SK-N-MC (cell line): ENCODE measurements around the gene HELZ.

DNA sequence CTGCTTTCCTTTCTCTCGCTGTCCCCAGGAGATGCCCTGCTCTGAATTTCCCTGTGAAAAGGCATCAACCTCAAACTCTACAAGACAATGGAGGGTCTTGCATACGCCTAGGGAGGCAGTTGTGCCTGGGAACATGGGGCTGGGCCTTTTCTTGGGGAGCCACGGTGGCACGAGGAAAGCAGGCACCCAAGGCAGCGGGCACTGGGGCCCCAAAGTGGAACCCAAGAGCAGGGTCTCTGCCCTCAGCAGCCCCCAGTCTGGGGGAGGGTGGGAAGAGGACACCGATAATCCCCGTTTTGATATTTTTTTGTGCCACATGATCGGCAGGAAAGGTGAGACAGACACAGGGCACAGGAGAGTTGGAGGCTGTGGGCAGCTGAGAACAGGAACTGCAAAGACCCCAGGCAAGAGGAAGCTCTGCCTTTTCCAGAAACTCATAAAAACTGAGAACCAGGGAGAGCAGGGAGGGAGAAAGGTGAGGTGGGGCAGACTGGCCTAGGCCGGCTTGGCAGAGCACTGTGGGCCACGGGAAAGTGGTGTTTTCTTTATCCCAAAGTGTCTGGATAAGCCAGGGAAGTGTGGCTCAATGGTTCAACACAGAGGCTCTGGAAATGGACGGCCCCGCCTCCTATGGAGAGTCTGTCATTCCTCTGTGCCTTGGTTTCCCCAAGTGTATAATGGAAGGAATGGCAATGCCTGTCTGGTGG lies 11.7 kb upstream of the AXIN2 start:
- RRBS, result no CpG with 5 or more reads among the region's 12 CpGs

GRCh38 chr17:65850293-65850944 lies 289.0 kb upstream of the AXIN2 start:
- RRBS, result no CpG with 5 or more reads among the region's 5 CpGs

DNA sequence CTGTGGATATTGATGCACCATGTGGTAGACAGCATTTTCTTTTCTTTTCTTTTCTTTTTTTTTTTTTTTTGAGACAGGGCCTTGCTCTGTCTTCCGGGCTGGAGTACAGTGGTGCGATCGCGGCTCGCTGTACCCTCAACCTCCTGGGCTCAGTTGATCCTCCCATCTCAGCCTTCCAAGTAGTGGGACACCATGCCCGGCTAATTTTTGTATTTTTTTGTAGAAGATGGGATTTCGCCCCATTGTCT lies 96.6 kb downstream of the PRKCA start:
- RRBS, result 71% methylated on average over 1 of the region's 7 CpGs

GRCh38 chr17:66401860-66402500 lies 99.6 kb downstream of the PRKCA start:
- RRBS, result no CpG with 5 or more reads among the region's 5 CpGs

- RRBS, result no CpG with 5 or more reads among the region's 11 CpGs
Observed at GRCh38 chr17:66691356-66692264, 143.3 kb upstream of the CACNG5 start.

GRCh38 chr17:66711609-66712270 lies 123.2 kb upstream of the CACNG5 start:
- RRBS, result no CpG with 5 or more reads among the region's 6 CpGs

- RRBS, result 94% methylated on average over 3 of the region's 15 CpGs
Observed at GRCh38 chr17:66789834-66790725, 44.8 kb upstream of the CACNG5 start.

DNA sequence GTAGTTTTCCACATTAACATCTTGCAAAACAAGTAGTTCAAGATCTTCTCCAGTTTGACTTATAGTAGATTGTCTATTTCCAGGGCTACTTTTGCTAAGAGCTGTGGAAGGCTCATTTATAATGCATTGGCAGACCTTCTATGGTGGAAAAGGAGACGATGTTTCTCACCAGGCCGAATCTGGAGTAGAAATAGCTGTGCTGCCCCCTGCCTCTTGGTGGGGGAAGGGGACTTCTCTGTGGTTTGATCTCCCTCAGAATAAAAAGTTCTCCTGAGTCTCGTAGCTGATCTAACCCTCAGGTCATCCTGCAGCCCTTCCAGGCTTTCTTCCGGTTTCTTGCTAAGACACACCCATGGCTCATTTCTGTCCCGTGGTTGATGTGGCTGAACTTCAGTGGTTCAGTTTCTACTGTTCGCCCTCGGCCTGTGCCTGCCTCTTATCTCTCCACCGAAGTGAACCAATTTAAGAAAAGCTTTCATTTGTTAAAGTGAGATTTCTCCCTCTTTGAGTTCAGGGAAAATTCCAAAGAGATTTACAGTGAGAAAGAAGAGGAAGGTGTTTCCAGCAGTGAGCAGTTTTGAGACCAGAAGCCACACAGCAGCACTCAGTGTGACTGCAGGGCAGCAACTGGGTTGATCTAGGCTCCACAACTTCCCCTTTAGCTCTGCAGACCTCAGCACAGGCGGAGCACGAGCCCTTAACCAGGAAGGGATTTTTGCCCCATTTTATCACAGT lies 35.0 kb upstream of the CACNG5 start:
- RRBS, result no CpG with 5 or more reads among the region's 10 CpGs

DNA sequence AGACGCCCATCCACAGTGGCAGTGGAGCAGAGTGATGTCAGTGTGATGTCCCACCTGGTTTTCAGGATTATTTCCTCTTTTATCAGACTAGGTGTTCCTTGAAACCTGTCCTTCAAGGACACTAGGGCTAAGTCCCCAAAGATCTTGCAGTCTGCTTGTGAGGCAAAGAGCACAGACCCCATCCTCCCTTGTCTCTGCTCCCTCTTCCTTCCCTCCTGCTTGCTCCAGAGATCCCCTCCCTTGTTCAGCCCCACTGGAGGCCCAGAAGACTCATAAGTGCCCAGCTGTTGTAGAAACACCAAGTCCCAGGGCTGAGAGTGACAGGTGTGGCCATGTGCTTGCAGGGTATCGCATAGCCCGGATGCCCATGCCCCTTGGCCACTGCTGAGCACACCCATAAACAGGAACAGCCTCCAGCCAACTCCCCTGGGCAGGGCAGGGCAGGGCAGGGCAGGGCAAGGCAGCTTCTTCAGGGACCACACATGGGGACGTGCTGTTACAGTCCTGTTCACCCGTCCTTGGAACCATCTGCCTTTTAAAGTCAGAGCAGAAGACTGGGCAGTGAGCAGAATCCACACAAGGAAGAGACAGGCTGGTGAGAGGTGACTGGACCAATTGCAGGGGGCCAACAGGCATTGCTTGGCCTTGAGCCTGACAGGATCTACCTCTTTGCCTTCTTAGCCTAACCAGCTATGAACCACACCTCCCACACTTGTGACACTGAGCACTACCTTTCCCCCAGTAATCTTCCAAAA lies 2.1 kb downstream of the CACNG1 start:
- RRBS, result no CpG with 5 or more reads among the region's 5 CpGs

DNA sequence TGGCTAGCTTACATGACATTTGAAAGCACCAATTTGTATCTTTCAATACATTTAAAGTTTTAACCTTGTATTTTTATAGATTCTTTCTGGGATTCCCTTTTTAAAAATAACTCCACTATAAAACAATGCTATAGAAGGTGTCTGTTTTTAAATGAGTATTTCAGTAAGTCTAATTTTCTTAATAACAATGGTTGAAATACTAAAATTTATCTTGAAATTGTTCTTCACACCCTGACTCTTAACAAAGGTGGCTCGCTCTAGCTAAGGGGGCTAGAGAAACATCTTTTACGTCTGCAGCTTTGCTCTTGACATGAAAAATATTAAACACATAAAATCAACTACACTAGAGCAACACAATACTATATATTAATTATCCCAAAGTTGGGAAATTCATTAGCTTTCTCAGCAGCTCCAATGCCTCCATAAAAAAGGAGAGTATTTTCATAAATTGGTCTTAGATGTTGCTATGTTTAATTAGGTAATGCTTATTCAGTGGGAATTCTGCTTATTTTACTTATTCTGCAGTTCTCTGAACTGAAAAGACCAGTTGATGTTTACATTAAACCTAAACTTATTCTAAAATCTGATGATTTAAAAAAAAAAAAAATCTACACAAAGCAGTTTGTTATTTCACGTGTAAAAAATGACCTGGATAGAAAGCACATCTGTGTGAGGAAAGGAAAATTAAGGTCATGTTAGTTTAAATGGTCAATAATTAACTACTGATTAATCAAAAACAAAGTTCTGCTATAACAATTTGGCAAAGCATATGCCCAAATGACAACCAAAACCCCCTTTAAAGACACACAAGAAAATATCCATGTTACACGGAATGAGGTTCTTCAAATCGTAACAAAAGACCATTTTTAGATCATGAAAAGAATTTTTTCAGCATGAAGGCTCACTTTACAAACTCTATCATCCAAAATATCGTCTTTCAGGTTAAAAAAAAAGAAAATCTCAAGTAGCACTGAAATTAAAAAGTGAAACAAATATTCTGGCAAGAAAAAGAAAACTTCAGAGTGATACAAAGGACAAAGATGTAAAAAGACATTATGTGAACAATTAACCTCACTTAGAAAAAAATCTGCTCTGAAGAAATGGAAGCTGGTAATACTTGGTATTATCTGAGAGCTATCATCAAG lies 30.3 kb downstream of the CACNG1 start:
- RRBS, result no CpG with 5 or more reads among the region's 6 CpGs

- RRBS, result no CpG with 5 or more reads among the region's 5 CpGs
Observed at GRCh38 chr17:67171858-67172271, 73.1 kb downstream of the HELZ start.

GRCh38 chr17:67215888-67216425 lies 29.0 kb downstream of the HELZ start:
- RRBS, result no CpG with 5 or more reads among the region's 7 CpGs

DNA sequence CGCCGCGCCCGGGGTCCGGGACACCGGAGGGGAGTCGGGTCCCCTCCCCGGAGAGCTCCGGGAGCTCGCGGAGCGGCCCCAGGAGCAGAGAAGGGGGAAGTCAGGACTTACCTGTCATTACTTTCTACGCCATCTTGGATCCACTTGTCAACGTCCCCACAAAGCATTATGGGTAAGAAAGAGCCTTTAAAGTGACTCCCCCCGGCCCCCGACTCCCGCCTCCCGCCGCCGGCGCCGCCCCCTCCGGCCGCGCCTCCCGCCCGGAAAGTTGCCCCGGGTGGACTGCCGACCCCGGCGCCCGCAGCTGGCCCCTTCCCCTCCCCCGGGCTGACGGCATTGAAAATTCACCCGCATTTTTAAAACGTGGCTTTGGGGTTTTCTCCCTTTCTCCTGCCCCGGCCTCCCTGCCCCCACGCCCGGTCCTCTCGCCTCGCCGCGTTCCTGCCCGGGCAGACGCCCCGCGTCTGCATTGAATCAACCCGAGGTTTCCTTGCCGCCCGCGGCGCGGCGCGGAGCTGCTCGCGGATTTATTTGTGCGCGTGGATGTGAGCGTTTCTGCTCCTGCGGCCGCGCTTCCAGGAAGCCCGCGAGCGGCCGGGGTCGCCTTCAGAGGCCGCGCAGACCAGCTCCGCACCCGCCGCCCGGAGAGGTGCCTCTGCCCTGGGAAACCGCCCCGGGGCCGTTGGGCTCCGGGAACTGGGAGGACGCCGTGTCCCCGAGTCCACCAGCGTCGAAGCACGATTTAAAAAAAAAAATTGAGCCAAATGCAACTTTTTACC lies at the start of gene HELZ:
TSS of gene HELZ (minus strand) at position 160 of the 779 bp plus-strand sequence.
- RRBS, result under 1% methylated on average over 13 of the region's 84 CpGs

- RRBS, result no CpG with 5 or more reads among the region's 7 CpGs
Observed at GRCh38 chr17:67280063-67280800, 35.2 kb upstream of the HELZ start.

DNA sequence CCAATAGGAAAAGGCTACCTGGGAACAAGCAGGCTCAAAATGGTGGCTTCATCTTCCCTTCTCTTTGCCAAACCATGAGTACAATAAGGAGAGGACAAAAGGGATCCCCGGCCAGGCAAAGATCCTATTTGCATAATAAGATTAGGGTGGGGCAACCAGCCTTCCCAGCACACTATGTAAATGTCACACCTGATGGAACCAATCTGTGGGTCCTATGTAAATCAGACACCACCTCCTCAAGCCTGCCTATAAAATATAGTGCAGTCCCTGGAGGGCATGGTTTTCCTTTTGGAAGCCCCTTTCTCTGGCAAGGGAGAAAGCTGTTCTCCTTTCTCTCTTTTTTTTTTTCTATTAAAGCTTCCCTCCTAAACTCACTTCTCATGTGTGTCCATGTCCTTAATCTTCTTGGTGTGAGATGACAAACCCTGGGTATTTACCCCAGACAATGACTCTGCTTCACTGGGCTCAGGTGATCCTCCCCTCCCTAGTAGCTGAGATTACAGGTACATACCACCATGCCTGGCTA lies 44.2 kb downstream of the PSMD12 start:
- RRBS, result 0% methylated on average over 1 of the region's 1 CpG

- RRBS, result no CpG with 5 or more reads among the region's 1 CpG
Observed at GRCh38 chr17:67327453-67327654, 39.0 kb downstream of the PSMD12 start.

DNA sequence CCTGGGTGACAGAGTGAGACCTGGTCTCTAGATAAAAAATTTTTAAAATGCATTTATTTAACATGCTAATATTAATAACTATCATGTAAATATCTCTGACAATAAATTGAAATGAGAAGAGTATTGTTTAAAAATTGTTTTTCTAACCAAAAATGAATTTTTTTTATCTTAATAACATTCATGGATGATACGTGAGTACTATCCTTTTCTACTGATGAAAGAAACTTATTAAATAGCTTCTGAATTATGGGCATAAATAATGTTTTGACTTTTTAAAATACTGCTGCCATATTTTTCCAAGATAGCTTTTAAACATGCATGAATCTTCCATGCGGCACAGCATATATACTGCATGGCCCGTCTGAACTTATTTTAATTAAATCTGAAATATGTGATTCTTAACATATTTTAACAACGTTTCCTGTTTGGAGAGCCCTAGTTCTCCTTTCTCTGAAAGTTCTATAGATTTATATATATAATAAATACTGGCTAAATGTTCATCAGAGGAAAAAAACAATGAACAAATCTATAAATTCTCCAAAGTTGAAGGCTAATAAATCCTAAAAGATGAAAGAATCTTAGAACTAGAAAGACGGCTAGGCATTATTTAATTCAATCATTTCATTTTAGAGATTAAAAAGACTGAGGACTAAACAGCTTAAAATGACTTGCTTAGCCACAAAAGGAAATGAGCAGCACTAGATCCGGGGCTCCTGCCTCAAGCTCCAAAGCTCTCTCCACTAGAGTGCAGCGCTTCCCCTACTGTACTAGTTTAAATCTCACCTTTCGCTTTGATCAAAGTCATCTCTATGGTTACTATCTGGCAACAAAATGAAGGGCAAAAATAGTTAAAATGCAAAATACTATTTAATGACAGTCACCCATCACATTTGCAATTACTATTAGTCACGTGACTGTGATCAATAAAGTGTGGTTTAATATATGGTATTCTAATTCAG lies 6.8 kb downstream of the PSMD12 start:
- RRBS, result no CpG with 5 or more reads among the region's 9 CpGs

DNA sequence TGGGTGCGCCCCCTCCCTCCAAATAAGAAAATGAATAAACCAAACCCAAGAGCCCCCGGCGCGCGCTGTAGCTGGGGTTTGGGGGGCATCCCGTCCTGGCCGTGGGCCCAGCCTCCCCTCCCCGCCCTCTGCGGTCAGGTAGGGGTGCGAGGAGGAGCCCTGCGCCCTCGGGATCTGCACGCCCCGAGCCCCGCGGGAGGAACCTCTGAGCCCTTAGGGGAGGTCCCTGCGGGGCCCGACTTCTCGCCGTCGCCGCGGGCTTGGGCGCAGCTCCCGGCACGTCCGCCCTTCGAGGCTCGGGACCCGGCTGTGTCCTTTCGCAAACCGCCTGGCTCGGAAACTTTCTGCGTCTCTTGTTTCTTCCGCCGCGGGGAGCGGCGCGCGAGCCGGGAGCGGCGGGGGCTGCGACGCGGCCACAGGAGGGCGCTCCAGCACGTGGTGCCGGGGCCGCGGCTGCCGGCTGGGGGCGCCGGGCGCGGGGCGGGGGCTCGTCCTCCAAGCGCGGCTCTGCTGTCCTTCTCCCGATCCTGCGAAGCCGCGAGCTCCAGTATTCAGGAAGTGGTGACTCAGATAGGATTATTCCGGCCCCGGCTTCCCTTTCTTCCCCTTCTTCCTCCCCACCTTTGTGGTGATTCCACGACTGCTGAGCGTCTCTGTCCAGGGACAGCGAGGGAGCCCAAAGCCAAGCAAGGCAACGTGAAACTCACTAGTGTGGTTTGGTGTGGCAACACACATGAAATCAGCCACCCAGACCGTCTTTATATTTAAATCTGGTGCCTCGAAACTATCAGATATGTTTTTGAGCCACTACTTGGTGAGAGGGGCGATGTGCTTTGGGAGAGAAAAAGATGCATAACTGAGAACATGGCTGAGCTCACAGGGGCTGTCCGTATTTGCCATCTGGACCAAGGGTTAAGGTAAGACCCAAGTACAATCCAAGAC lies 1.7 kb downstream of the PITPNC1 start:
- RRBS, result under 1% methylated on average over 20 of the region's 75 CpGs

DNA sequence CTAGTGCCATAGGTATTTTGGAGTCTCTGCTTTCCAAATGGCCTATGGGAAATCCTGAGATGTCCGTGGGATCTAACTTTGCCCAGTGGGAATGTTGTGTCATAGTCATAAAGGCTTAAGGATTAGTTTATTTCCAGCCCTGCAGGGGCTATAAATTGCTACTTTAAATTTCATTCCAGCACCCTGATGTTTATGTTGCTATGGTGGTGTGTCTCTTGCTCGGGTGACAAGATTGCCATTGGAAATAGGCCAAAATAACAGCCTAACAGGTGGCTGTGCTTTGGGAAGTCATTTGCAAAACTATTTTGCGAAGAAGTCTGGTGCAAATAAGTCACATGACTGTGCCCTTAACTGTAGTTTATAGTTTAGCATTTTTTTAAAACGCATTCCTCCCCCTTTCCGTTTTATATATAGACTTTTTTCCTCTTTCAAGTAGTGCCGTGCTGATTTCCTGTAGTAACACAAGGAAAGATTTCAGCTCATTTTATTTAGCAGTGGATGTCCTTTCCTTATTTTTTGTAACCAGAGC lies 23.1 kb downstream of the PITPNC1 start:
- RRBS, result no CpG with 5 or more reads among the region's 6 CpGs

GRCh38 chr17:67422774-67423349 lies 45.8 kb downstream of the PITPNC1 start:
- RRBS, result no CpG with 5 or more reads among the region's 9 CpGs